Bronchus fibroblast of lung (primary cell): ENCODE measurements around a stretch of chr11.

- RAMPAGE, long total RNA = no peak
These were observed 81.8 kb downstream of the LRRC4C start for GRCh38 chr11:41377594-41378135.

GRCh38 chr11:41705177-41705510 is 245.7 kb upstream of the LRRC4C start:
- RAMPAGE, long total RNA = no peak

GRCh38 chr11:43359114-43360112 is 693 bp downstream of the TTC17 start:
- RAMPAGE, long total RNA = no peak

GRCh38 chr11:43420952-43421760 is 62.4 kb downstream of the TTC17 start:
- RAMPAGE, long total RNA = no peak

DNA sequence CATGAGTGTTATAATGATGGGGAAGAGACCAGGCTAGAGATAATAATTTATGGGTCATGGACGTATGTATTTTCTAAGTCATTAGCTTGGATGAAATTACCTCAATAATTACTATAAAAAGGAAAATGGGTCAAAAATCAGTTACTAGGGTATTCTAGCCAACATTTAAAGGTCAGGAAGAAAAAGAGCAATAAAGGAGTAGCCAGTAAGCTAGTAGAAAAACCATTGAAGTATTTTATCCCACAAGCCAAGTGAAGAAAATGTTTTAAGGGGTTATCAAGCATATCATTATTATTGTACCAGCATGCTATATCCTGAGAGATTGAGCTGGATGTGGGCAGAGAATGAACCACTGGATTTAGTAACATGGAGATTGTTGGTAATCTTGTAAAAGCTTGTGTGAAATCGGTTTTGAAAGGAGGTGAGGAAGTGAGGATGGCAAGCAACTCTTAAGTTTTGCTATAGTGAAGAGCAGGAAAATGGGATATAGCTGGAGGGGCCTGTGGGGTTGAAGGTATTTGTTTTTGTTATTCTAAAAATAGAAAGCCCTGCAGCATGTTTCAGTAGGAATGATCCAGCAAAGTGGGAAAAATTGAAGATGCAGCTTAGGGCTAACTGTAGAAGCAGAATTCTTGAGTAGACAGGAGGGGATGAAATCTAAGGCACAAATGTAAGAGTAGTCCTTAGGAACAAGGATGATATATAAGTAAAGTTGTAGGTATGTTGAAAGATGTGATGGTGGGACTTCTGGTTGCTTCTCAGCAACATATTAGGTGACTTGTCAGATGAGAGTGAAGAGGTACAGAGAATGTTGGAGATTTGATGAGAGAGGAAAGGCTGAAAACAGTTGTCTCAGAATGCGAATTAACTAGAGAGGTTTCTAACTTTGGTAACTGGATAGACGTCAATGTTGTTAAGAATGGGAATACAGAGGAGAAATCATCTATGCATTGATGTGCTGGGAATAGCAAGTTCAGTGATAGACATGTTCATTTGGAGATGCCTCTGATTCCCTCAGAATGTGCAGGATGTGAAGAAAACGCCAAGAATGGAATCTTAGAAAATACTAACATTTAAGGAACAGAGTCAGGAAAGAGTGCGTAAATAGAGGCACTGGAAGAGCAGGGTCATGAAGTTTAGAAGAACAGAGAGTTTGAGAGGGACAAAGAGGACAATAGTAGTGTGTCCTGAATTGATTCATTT is 64.1 kb downstream of the TTC17 start:
- RAMPAGE, long total RNA = no peak

DNA sequence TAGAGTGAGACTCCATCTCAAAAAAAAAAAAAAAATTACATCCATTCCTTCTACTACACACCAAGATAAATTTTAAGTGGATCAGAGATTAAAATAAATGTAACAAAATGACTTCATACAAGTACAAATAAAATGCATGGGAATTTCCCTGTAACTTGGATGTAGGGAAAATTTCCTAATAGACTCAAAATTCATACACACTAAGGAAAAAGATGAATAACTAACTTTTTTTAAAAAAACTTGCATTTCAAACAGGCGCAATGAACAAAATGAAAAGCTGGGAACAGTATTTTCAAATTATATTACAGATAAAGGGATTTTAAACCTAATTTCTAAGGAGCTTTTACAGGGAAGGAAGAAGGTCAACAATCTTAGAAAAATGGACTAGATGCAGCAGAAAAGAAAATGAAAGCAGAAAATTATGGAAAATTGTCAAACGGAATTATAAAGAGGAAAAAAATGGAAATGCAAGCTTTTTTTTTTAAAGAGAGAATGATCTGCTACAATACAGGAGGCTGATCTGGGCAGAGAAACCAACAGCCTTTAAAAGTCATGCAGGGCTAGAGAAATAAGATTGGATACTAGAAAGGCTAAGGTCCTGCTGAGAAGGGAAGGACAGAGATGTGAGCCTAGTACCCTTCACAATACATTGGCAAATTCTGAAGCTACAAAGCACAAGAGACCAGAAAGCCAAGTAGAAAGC is 105.7 kb downstream of the TTC17 start:
- RAMPAGE, long total RNA = no peak

GRCh38 chr11:43724234-43724934 is 43.8 kb downstream of the HSD17B12 start:
- RAMPAGE, long total RNA = no peak

GRCh38 chr11:43735649-43735993 is 55.1 kb downstream of the HSD17B12 start:
- RAMPAGE, long total RNA = no peak

DNA sequence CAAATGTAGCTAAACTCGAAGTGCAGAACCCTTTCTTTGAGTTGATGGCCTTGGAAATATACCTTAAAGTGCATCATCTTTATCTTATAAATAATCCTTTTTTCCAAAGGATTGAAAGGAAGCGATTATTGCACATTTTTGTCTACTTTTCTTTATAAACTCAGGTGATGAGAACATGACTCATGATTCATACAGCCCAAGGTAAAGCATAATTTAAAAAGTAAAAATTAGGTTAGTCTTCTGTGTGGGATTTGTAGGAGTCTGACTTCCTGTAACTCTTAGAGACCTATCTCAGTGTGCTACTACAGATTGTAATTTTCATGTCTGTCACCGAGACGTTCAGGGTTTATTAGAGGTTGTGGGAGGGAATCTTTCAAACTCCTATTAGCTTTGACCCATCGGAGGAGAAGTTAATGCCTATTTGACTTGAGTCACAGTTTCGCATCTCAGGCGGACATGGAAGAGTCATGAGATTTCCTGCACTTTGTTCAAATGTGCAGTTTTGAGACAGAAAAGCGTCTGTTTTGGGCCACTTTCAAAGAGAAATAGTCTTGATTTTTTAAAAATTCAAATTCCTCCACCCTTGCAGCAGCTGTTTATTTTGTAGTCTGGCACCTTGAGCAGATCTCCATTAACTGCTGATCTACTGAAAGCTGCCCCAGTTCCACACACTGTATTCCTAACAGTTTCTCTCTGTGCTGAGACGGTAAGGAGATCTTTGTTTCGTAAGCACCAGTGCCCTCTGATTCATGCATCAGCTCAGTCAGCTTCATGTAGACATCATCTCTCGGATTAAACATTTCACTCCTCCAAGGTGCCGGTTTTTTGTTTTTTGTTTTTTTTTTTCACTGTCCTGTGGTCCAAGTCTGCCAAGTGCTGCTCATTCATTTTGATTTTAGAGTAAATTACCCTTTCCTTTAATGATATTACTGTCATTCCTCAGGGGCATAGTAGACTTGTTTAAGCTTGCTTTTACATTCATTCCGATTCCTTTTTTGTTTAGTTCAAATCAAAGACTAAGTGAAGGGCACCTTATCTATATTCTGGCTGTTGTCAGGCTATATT is 24.3 kb downstream of the ALKBH3 start:
- RAMPAGE, long total RNA = no peak

DNA sequence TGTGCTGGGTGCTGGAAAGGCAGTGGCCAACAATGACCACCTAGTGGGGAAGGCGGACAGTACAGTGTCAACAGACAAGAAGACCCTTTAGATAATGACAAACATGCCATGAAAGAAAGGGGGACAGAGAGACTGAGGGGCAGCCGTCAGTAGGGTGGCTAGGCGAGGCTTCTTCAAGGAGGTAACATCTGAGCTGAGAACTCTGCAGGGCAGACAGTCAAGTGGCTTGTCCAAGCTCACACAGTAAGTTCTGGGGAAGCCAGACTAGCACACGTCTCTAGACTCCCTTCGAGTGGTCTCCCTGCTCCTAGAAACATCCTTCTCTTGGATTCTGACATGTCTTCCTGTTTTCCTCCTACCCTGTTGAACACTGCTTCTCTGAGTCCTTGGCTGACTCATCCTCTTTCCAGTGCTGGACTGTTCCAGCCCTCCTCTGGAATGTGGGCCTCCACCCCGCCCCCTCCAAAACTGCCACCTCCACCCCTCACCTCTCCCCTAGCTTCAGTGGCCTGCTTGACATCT is 5.2 kb upstream of the C11orf96 start:
- RAMPAGE, long total RNA = no peak

DNA sequence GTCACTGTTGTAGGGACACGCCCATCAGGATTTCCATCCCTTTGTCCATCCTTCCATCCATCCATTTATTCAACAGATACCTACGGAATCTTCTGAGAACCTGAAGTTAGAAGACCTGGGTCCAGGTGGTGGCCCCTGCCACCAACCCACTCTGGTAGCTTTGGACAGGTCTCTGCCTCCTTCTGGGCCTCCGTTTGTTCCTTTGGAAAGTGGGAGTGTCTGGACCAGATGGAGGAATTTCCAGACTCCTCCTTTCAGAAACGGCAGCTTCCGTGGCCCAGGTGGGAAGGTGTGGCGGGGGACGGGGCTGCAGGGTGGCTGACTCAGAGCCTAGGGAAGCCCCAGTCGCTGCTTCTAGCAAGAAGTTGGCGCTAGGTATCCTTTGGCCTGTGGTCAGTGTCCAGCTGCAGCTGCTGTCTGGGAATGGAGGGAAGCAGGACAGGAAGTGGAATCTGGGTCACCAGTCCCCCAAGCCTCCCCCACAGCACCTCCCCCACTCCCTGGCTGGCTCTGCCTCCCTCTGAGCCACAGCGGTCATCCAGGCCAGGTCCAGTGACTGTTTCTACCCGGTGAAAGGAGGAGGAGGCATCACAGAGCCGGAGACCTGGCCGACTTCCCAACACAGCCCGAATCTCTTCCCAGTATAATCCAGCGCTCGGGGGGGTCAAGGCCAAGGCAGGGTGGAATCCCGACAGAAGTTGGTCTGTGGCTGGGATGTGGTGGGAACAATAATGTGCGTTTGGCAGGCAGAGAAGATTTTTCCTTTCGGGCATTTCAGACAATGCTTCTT is 44.9 kb downstream of the C11orf96 start:
- RAMPAGE, long total RNA = no peak

- RAMPAGE, long total RNA = no peak
These were observed 50.6 kb upstream of the ACCSL start for GRCh38 chr11:43997252-43997570.

GRCh38 chr11:44305359-44306050 is 4.4 kb downstream of the ALX4 start:
- RAMPAGE, long total RNA = no peak

DNA sequence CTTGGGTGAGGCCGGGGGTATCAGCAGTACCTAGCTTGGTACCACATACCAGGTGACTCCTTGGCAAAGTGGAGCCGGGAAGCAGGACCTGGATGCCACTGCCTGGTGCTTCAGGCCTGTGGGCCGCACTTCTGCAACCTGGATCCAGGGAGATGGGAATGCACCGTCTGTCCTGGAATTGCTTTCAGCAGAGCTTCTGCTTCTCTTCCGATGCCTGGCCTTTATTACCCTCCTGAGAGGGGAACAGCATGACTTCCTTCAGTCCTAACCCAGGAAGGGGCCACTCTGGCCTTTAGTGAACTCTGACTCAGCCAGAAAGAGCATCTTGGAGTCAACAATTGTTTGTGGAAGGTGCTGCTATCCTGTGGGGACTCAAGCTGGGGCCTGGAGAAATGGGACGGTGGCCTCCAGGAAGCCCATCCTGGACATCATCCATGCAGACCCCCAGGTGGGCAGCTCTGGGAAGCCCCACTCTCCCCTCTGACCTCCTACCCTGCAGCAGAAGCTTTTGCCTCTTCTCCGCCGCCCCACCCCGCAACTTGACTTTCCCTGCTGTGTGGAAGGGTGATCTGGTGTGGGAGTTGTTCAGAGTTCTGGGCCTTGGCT is 5.1 kb downstream of the CD82 start:
- RAMPAGE, long total RNA = no peak

GRCh38 chr11:44609050-44609959 is 43.8 kb downstream of the CD82 start:
- RAMPAGE, long total RNA = no peak

GRCh38 chr11:44631958-44632241 is 66.4 kb downstream of the CD82 start:
- RAMPAGE, long total RNA = no peak

GRCh38 chr11:44760832-44761407 is 34.2 kb downstream of the TSPAN18 start:
- RAMPAGE, long total RNA = no peak

GRCh38 chr11:44910926-44911845 is 39.5 kb downstream of the TP53I11 start:
- RAMPAGE, long total RNA = no peak

DNA sequence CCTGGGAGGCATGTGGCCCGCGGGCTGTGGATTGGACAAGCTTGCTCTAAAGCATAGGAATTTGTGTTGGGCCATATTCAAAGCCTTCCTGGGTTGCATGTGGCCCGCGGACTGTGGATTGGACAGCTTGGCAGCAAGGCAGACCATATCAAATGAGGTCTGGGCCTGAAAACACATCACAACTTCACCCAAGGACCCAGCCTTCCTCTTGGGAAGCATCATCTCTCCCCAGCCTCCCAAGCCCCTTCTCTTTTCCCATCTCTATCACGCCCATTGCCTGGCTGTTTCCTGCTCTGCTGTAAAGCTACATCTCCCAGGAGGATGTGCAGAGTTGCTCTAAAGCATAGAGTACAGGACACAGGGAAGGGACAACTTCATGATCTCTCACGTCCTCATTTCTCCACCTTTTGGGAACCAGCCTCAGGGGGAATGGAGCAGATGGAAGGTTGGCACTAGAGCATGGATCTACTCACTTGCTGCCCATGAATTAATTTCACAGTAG is 77.8 kb upstream of the TP53I11 start:
- RAMPAGE, long total RNA = no peak

- RAMPAGE, long total RNA = no peak
These were observed 11.7 kb downstream of the PRDM11 start for GRCh38 chr11:45157979-45158684.